Daoy (cell line): ENCODE measurements around a stretch of chr15.

- RAMPAGE, long total RNA = no peak
Observed at GRCh38 chr15:64151857-64152901, 648 bp downstream of the SNX22 start.

- RAMPAGE, long total RNA = no peak
Observed at GRCh38 chr15:64461788-64462615, 1.6 kb downstream of the ZNF609 start.

- RAMPAGE, long total RNA = no peak
Observed at GRCh38 chr15:64635042-64636273, 139.9 kb downstream of the RBPMS2 start.

GRCh38 chr15:64683792-64684185 is 91.6 kb downstream of the RBPMS2 start:
- RAMPAGE, long total RNA = no peak

GRCh38 chr15:64699397-64700779 is 75.5 kb downstream of the RBPMS2 start:
- RAMPAGE, long total RNA = no peak

DNA sequence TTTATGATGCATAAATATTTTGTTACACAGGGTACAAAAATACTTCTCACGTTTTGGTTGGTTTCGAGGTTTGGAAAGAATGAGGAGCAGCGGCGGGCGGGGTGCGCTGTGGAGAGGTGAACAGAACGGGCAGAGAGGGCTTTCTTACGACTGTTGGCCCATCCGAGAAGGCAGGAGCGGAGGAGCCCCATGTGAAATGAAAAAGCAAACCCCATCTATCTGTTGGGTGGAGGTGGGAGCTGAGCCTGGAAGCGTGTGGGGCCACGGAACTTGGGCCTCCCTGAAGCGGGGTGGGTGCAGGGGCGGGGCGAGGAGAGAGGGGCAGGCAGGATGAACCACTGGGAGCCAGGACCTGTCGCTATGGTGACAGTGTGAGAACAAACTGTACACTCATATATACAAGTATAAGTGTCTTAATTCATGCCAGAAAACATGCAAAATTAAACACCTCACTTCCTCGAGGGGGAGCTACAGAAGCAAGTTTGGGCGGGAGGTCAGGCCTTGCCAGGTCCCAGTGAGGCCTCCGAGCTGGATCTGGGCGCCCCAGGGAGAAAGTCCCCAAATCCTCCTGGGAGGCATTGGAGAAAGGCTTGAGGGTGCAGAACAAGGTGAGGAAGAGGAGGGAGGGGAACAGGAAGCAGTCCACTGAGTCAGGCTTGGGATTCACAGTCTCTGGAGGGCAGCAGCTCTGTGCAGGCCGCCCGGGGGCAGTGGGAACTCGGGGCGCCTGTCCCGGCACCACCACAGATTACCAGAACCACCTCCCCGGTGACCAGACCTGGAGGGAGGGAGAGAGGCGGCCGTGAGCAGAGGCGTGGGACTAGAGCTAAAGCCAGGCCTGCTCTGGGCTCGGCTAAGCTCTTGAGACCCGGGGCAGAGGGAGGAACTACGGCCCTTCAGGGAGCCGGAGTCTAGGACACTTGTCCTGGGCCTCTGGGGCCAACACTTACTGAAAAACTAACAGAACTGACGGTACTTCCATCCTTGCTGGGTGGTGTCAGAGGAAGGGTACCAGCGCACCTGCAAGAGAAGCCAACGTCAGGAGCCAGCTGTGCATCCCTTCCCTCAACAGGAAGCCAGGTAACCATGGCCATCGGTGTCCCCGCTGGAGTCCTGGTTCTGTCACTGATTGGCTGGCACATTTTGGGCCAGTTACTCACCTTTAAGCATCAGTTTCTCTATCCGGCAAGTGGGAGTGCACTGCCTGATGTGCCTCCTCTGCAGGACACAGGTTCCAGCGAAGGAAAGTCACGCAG is 34.7 kb downstream of the RBPMS2 start:
- RAMPAGE, long total RNA = no peak

- RAMPAGE, long total RNA = no peak
Observed at GRCh38 chr15:64747283-64747888, 28.0 kb downstream of the RBPMS2 start.

GRCh38 chr15:64750317-64750722 is 25.1 kb downstream of the RBPMS2 start:
- RAMPAGE, long total RNA = no peak

DNA sequence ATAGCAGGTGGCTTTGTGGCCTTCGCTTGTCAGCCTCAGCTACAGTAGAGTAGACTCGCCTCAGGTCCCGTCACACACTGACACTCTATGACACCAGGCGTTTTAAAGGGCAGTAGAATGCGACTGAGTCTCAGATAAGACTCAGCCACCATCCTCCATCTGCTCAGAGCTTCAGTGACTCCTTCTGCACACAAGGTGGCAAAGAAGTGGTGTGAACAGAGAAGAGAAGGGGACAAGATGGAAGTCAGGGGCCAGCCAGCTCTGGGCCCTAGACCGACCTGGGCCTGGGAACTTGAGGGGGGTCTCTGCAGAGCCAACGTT is 12.8 kb downstream of the RBPMS2 start:
- RAMPAGE, long total RNA = no peak

DNA sequence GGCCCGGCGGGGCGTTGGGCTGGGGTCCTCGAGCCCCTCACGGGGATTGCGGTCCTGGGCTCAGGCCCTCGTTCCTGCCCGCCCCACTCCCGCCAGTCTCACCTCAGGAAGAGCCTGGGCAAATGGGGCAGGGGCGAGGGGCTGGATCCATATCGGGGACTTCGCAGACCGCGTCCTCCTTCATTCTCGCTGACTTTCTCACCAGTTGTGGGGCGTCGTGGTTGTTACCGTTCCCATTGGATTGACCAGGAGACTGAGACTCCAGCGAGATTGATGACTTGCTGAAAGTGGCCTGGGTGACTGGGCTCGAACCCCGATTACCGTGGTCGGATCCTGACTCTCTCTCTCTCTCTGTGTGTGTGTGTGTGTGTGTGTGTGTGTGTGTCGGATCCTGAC is 322 bp downstream of the PLEKHO2 start:
- RAMPAGE, long total RNA = no peak

GRCh38 chr15:64844415-64845786 is 3.2 kb downstream of the PLEKHO2 start:
- RAMPAGE, long total RNA = no peak

- RAMPAGE, long total RNA = no peak
Observed at GRCh38 chr15:64875209-64876156, 33.8 kb downstream of the PLEKHO2 start.

- RAMPAGE, long total RNA = no peak
Observed at GRCh38 chr15:64963311-64963877, 26.3 kb downstream of the SPG21 start.

GRCh38 chr15:65071065-65072024 is 3.6 kb upstream of the RASL12 start:
- RAMPAGE, long total RNA = no peak

GRCh38 chr15:65077691-65078511 is 1.4 kb downstream of the KBTBD13 start:
- RAMPAGE, long total RNA = no peak

DNA sequence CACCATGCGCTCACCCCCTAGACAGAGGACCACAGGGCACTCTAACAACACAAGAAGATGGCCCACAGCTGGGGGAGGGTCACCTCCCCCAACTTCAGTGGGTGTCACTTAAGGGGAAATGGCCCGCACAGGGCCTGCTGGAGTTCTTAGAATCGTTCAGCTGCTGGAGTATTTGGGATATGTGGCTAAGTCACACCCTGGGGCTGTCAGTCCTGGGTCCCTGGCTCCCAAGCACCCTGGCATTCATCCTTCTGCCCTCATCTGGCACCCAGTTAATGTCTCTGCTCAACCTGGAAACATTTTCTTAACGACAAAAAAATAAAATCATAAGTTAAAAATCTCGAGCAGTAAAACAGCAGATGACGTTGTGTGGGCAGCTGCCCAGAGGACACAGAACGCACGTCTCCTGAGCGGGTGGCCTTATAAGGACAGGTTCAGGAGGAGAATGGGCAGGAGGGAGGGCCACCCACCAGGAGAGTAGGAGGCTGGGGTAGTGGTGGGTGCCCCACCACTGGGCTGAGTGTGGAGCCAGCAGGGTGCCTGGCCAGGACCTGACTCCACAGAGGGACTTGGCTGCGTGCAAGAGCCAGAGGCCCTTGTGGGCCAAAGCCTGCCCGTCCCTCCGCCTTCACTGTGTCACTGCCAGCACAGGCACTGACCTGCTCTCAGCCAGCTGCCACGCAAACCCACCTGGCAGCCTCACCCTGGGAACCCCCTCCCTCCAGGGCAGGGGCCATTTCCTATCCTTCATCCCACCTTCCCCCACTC is 11.5 kb downstream of the KBTBD13 start:
- RAMPAGE, long total RNA = no peak

DNA sequence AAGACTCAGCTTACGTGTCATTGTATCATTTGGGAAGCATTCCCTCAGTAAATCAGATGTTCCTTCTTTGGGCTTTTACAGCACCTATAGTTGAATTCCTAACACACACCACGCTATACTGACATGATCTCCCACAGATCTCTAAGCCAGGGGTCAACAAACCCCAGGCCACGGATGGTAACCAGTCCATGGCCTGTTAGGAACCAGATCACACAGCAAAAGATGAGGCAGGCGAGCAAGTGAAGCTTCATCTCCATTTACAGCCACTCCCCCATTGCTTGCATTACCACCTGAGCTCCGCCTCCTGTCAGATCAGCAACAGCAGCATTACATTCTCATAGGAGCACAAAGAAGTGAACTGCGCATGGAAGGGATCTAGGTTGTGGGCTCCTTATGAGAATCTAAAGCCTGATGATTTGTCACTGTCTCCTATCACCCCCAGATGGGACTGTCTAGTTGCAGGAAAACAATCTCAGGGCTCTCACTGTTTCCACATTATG is 2.7 kb downstream of the PDCD7 start:
- RAMPAGE, long total RNA = no peak

- RAMPAGE, long total RNA = no peak
Observed at GRCh38 chr15:65180329-65180603, 4.9 kb downstream of the CLPX start.

DNA sequence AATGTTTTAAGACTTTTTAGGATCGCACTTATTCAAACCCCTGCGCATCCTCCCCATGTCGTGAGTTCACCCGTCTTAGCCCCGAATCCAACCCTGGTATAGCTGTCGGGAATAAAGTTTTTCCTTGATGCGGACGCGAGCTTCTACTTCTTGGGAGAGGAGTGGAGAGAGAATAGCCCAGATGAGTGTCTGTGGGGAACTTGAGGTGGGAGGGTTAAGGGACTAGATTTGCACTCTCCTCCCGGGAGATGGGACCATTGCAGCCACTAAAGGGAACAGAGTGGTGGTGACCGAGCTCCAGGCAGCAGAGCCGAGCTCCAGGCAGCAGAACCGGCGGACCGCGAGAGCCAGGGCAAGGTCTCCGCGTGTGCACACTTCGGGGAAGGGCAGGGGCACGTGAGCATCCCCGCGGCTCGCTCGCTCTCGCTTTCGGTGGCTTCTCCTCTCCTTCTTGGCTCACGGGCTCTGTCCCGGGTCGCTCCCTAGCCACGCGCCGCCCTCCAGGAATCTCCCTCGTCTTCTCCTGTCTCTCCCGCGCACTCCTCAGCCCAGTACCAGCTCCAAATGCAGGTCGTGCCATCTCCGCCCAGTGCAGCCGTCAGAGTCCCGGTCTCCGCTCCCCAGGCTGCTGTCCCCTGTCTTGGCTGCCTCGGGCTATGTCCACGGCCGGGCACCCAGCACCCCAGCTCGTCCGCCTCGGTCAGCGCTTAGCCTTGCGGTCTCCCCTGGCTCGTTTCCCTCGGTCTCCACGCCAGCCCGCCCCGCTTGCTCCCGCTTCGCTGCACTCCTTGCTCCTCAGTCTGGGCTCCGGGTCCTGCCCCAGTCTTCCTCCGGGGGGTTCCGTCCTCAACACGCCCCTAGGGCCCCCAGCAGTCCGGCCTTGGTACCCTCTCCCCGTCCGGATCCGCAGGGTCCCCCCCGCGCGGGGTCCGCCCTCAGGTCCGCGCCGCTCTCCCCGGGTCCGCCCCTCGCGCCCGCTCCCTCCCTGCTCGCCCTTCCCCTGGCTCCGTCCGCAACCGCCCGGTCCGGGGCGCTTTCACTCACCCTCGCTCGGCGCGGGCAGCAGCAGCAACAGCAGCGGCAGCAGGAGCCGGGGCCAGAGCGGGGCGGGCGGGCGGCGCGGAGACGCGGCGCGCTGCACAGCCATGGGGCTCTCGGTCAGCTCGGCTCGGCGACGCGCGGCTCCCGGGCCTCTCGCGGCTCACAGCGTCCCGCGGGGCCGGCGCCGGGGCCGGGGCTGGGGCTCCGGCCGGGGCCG is 731 bp downstream of the IGDCC3 start:
- RAMPAGE, long total RNA = no peak

DNA sequence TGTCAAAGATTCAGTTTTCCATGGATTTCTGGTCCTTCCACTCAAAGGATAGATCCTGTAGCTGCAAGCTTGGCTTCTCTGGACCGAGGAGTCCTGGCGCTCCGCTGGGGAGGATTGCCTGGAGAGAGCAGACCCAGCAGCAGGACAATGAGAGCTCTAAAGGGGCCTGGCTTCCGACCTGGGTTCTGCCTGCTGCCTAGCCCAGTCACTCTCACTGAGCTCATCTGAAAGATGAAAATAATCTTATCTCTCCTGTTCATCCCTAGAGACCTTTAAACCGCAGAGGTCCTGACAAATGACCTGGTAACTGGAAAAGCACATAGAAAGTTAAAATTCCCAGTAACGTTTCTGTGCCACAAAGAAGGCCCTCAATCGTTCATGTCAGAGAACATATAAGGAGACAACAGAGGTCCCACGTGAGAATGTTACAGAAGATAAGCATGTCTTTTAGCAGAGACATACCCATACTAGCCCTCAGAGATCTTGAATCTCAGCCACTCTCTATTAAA is 693 bp upstream of the IGDCC3 start:
- RAMPAGE, long total RNA = no peak